Cardiac atrium fibroblast (primary cell): Measurements from ENCODE around the genes ITGB1BP2, OGT and FAM236C.

DNA sequence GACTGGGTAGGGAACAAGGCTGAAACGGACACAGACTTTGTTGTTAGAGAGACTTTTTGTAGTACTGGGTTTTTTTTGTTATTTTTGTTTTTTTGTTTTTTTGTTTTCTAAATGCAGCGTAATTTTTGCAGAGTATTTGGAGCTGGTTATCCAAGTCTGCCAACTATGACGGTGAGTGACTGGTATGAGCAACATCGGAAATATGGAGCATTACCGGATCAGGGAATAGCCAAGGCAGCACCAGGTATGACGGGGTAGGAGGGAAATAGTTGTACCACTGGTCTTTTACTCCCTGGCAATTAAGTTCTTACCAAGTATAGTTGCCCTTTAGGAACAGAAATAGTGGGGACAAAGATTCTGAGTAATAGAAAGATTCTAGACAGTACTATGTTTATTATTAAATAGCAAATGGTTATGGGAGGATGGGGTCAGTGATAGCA, 16.9 kb downstream of the IGBP1 start:
- RAMPAGE, long total RNA: no peak

DNA sequence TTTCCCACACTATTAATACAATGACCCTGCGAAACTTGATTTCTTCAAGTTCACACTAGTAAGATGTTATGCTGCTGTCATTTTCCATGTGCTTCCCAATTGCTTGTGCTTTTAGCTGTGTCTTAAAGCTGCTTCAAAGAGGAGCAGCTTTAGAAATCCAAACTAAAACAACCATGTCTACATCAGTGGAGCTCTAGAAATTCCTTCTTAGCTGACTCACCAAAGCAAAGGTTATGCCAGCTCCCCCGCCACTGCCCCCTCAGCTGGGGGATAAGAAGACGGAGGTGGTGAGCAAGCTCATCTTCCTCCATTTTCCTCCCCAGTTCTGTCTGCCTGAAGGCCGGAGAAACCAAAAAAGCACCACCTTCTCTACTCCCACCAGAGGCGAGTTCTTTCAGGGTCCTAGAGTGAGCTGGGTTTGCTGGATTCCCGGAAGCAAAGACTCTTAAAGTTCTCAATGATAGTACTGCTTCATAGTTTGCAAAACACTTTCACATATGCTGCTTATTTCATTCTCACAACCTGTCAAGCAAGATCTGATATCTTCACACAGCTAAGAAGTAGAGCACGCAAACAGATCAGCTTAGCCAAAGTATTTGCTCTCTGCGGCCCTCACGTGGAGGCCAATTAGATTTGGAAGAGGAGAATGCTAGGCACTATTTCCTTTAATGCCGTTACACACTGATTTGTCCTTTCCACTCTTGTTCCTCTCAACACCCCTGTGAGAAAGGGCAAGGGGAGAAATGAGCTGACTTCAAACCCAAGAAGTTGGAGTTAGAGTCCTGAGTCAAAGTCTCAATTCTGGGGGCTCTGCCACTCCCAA, 8.5 kb upstream of the DGAT2L6 start:
- RAMPAGE, long total RNA: no peak

GRCh38 chrX:70423922-70424395, 845 bp downstream of the GDPD2 start:
- RAMPAGE, long total RNA: no peak

DNA sequence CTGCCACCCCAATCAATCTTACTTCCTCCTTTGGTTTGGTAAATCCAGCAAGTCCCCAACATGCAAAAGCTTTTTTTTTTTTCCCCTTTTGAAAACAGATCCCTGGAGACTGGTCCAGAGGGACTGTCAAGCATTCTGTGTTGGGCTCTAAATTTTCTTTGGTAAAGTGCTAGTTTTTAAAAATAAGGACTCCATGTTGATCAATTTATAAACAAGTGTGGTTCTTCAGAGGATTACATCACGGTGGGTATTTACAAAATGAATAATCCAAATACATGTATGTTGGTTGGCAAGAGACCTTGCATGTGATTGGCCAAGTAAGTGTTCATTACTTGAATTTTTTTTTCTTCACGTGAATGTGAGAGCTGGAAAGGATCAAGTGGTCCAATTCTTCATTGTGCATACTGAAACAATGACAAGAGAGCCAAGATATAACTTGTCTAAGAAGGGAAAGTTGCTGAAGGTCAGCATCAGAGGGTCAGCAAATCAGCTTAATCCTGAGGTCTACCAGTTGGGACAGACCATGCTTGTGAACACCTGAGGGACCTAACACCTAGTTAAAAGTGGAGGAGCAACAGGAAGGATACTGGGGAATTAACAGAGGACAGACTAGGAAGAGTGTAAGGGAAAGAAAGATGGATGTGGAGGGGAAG, 12.2 kb downstream of the DLG3 start:
- RAMPAGE, long total RNA: no peak

DNA sequence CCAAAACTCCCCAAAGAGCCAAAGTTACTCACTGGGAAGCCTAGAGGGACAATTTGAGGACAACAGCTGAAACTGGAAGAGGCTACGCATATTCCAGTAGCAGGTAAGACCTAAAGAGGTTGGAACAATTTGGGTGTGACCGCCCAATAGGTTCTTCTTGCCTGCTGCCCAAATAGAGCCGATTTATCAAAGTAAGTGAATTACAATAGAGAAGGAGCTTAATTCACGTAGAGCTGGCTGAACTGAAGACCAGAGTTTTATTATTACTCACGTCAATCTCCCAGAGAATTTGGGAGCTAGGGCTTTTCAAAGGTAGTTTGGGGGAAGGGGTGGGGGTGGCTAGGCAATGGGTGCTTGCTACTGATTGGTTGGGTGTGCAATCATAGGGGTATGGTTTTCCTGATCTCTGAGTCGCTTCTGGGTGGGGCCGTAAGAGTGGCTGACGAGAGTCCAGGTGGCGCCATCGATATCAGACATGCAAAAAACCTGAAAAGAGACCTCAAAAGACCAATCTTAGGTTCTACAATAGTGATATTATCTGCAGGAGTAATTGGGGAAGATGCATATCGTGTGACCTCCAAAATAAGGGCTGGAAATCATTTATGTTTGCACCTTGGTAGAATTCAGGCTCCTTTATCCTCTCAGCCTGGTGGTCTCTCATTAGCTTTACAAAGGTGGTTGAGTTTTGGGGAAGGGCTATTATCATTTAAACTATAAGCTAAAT, 39.0 kb upstream of the SLC7A3 start:
- RAMPAGE, long total RNA: no peak

DNA sequence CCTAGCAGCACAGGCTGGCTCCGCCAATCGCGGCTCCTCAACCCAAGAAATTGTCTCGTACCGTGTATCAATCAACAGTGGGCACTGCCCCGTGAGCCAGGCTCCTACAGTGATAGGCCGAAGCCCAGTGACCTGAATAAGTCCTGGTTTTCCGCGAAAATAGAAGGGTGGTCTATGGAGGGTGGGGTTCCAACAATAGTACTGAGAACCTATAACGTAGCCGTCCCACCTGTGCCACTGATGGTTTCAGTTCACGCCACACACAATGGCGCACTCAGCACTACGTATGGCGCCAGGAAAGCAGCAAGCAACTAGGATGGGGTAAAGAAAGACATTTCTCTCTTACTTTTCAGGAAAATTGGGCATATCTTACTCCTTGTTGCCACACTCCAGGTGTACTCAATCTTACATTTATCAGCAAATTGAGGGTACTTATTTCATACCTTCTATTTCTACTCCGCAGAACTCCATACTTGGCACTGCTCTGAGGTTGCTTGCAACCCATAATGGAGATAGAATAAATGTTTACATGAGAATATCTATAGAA, 541 bp upstream of the SNX12 start:
- RAMPAGE, long total RNA: no peak

DNA sequence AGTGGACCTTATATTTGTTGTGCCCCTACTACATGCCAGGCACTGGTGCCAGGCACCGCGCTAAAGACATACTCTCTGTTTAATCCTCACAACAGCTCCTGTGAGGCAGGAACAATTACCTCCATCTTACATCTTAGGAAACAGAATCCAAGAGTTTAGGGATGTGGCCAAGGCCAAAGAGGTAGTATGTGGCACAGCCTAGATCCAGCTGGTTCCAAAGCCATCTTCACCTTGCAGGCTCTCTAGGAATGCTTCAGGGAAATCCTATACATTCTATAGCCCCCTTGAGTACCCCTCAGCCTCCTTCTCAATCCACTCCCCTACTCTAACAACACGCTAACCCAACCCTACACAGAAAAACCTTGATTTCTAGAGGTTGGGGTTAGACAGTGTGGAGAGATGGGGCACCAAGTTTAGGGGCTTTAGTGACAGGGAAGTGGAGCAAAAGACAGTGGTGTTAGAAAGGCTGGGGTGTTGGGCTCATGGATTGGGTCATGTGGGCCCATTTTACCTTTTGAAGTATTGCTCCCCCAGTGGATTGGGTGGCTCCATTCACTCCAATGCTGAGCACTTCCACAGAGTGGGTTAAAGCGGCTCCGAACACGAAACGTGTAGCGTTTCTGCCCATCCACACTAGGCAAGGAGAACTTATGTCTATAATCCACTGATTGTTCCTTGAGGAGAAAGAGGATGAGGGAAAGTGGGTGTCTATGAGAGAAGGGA, 2.3 kb upstream of the CXorf65 start:
- RAMPAGE, long total RNA: no peak

- RAMPAGE, long total RNA: no peak
Measured at GRCh38 chrX:71111009-71111409, 368 bp downstream of the IL2RG start.

- RAMPAGE, long total RNA: no peak
Measured at GRCh38 chrX:71217264-71217894, 5.6 kb upstream of the GJB1 start.

DNA sequence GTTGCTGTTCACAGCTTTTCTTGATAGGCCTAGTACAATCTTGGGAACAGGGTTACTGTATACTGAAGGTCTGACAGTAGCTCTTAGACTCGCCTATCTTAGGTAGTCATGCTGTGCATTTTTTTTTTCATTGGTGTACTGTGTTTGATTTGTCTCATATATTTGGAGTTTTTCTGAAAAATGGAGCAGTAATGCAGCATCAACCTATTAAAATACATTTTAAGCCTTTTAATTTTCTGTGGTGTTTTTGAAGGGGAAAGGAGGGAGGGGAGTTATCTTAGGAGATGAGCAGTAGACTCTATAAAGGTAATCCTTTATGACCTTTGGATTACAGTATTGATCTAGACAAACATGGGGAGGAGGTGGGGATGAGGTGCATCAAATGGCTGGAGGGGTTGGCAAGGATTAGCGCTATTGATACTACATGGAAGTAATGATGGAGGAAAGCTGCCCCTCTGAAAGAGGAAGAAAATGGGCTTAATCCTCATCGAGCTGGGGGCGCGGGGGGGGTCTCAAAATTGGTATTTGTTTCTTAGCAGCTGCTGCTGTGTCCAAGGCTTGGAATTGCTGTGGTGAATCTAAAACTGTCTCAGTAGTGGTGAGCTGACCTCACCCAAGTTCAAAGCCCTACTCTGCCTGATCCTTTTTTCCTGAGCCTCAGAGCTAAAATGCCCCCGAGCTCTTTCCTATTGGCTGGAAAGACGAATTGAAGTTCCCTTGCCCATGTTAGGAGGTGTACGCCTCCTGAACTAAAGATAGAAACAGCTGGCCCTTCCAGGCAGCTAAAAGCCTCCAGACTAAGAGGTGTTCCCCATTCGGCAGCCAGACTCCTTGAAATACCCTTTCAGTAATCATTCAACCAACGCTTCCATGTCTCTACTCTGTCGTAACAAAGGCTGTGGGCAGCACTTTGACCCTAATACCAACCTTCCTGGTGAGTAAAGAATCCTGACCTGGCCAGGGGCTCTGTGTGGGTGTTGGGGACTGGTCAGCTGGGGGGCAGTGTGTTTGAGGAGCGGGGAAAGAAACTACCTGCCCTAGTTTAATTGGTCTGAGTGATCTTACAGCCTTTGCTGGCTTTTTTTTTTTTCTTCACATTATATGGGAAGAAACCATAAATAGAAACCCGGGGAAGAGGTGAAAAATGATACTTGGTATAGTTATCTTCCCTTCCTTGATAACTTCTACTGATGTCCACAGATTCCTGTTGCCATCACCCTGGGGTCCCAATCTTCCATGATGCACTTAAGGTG, at the start of gene ITGB1BP2:
ITGB1BP2 (plus strand) TSS at position 814 of the 1,253 bp plus-strand sequence.
- RAMPAGE, long total RNA: no peak

- RAMPAGE, long total RNA: no peak
Measured at GRCh38 chrX:71533006-71533604, at the start of gene OGT. OGT (plus strand) TSS chrX:71533104.

DNA sequence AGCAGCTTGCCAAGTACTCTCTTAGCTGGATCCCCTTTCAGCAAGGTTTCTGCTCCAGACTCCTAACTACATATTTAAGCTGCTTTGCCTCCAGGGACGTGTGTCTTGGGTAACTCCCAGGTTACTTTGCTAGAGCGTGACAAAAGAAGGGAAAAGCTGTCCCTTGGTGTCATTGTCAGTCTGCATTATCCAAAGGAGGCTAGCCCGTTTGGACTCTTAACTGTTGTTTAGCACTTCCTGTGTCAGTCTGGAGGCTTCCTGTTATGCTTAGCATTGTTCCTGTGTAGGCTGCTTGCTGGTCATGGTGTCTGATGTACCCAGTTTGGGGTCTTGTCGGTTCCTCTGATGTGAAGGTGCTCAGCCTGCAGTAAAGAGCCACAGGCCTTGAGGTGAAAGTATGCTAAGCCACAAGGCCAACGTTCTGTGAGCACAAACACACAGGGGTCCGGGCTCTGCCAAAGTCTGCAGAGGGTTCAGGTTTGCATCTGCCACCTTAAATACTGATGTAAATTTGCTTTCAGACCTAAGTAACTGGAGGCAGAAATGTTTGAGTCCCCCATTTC, 11.5 kb downstream of the CXCR3 start:
- RAMPAGE, long total RNA: no peak

GRCh38 chrX:72029782-72030643, 119.4 kb downstream of the NHSL2 start:
- RAMPAGE, long total RNA: no peak

- RAMPAGE, long total RNA: no peak
Measured at GRCh38 chrX:72094841-72095406, 86.6 kb upstream of the PIN4 start.

GRCh38 chrX:72131442-72132328, 49.9 kb upstream of the PIN4 start:
- RAMPAGE, long total RNA: no peak

DNA sequence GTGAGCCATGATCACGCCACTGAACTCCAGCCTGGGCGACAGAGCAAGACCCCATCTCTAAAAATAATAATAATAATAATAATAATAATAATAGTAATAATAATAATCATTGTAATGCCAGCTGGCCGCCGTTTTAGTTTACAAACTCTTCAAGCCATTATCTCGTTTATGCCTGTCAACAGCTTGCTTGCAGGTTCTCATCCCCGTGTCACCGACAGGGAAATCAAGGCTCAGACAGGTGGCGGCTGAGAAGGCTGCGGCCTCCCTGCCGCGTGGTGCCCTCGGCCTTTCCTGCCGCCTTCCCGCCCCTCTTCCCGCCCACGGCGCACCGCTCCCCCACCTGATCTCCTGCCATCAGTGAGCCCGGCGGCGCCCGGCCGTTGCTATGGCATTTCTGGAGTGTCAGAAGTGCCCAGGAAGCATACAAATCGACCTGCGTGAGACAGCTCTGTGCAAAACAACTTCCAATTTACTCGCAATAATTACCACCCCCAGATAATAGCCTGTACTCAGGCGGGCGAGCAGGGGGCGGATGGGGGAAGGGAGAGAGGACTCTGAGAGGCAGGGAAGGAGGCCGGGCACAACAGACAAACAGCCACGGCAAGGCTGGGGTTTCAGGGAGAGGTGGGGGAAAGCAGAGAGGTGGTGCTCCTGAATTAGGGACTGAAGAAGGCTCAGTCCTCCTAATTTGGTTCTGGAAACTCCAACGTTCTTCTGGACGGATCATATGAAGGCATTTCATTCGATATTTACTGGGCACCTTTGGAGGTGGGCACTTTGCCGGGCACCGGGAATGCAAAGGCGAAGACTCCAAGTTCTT, 16.6 kb upstream of the ERCC6L start:
- RAMPAGE, long total RNA: no peak

DNA sequence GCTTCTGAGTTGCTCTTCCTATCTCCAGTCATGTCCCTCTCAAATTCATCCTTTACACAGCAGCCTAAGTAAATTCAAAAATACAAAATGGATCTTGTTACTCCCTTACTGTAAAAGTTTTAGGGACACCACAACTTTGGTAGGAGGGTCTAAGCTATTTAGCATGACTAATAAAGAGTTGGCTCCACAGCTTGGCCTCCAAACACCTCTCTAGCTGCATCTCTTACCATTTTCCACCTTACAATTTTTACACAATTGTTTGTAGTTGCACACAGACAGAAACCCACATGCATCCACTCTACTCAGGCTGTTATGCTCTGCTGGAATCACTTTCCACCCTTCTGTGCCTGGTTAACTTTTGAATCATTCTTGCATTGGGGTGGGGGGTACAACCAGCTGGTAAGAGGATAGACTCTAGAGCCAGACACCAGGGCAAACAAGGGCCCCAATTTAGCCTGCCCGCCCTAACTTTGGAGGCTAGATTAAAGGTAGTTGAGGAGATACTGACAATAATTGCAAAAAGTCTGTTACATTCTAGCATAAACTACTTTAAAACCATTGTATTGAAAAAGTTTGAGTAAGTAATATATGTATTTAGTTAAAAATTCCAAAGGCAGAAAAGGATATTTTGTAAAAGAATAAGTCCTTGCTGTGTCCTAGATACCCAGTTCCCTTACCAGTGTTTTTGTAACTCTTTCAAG, 78.6 kb upstream of the CITED1 start:
- RAMPAGE, long total RNA: no peak

DNA sequence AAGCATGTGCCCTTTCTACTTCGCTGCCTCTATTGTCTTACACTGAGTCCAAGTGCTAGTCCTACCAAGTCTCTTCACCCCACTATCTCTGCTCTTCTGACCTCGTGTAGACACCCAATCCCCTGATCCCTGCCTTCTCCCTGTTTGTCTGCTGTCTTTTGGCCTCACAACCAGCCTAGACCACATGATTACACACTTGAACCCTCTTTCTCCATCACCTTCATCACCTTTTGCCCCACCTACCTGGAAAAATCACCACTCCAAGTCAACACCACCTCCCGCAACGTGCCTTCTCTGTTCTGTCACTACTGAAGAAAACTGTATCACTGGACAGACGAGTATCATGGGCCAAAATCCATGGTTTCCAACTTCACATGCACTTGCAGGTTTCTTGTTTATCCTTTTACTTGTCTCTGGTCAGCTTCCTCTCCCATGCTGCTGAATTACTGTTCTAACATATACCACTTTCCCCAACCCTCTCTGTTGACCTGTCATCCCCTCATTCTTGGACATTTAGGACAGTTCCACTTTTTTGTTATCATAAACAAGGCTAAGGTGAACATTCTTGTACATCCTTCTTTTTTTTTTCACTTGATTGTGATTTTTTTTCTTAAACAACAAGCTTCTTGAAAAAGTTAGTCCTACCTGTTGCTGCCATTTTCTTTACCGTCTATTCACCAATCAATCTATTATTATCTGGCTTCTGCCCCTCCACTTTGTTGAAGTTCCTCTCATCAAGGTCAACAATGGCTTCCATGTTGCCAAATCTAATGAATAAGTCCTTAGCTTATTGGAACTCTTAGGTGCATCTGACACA, 125.4 kb upstream of the CITED1 start:
- RAMPAGE, long total RNA: no peak

GRCh38 chrX:72912436-72912748, at the start of gene FAM236C:
FAM236C (plus strand) TSS chrX:72912615.
- RAMPAGE, long total RNA: no peak

GRCh38 chrX:72912749-72913001, 260 bp downstream of the FAM236C start:
- RAMPAGE, long total RNA: no peak